AG10803 (cell line): ENCODE results near the genes NOP16 and FGFR4.

DNA sequence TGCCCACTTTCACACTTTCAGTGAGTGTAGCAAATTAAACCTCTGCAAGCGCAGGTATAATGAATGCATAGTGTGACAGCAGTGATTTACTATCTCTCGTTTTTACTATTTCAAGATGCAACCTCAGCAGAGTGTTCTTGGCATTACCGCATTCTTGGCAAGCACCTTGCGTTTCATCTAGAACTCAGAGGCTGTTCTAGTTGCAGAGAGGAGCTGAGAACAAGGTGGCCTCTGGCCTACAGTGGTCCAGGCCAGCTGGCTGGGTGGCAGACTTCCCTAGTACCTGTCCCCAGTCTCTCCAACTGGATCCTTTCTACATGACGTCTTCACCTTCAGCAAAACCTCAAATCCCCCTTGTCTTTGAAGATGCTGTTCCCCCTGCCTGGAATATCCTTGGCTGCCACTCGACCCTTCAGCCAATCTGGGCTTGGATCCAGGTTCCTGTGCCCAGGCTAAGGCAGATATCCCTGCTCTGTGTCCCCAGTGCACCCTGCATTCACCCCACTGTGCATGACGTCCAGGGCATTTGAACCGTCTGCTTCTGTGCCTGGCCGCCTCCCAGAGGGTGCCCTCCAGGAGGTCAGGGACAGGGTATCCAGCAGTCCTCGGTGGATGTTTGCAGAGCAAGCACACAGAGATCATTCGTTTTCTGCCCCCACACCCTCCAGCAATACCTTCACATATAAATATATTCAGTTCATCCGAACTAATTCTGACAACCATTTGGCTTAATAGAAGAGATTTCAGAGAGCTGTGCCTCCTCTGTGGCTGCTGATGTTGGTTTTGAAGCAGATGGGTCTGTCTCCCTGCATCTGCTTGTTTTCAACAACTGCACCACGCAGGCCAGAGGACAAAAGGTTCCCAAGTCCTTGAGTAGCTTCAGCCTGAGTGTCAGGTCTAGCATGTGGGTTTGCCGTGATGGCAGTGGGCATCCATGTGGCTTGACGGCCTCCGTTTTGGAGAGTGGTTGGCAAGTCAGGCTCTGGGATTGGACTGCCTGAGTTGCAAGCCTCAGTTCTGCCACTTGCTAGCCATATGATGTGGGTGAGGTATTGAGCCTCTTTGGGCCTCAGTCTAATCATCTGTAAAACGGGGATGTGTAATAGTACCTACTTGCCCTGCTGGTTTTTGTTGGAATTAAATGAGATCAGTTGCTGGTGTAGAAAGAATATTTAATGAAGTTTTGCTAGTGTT, 120.2 kb upstream of the CPEB4 start:
- RRBS, result no CpG with 5 or more reads among the region's 17 CpGs

- RRBS, result no CpG with 5 or more reads among the region's 5 CpGs
Observed at GRCh38 chr5:173878114-173878626, 10.0 kb upstream of the CPEB4 start.

GRCh38 chr5:173878627-173879045, 9.5 kb upstream of the CPEB4 start:
- RRBS, result no CpG with 5 or more reads among the region's 2 CpGs

GRCh38 chr5:173889453-173890490, 1.6 kb downstream of the CPEB4 start:
- RRBS, result no CpG with 5 or more reads among the region's 12 CpGs

GRCh38 chr5:173948844-173949755, 39.9 kb upstream of the C5orf47 start:
- RRBS, result no CpG with 5 or more reads among the region's 4 CpGs

GRCh38 chr5:173952752-173953166, 36.2 kb upstream of the C5orf47 start:
- RRBS, result no CpG with 5 or more reads among the region's 5 CpGs

DNA sequence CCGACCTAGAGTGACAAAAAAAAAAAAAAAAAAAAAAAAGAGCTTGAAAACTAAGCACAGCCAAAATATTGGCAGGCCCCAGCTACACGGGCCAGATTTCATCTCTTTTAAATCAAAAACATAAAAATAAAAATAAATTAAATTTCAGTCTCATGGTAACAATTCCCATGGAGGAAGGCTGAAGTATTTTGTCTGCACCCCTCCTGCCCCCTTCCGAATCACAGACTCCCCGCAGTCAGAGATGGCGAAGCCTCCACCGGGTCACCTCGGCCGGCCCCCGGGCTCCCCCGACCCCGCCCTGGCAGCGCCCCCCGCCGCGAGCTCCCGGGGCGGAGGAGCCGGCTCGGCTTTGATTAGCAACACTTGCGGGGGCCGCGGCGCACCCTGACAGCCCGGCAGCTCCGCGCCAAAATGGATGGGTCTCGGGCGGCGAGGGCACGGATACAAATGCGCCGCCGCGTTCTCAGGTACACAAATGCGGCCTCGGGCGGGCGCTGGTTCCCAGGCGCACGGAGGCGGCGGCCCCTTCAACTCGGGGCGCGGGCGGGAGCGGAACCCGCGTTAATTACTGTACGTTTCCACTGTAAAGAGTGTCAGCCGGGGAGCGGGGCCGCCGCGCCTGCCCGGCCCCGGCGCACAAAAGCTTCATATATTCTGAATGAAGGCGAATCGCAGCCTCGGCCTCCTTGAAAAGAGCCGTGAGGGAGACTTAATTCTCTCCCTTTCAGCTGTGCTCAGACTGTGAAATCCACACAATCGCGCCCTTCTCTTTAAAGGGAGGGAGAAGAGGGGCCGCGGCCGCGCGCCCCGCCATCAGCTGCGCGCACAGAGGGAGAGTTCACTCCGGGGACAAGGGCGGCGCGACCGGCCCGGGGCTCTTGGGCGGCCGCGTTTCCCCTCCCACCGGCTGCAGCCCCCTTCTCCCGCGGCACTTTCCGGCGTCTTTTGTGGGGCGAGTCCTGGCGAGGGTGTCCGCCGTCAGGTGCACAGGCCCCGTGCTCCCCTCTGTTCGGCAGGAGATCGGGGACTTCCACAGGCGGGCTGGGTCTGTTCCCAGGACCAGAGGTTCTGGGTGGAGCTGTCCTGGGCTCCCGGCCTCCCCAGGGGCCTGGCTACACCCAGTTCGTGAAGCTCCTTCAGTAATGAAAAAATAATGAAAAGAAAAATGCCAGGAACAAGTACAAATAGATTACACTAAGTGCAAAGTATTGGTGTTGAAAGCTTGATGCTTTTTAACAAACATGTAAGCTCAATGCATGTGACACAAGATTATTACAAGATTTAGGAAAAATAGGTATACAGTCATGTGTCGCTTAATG, 27.0 kb downstream of the MSX2 start:
- RRBS, result 3% methylated on average over 15 of the region's 97 CpGs

GRCh38 chr5:174987401-174987783, 263.0 kb downstream of the MSX2 start:
- RRBS, result no CpG with 5 or more reads among the region's 4 CpGs

DNA sequence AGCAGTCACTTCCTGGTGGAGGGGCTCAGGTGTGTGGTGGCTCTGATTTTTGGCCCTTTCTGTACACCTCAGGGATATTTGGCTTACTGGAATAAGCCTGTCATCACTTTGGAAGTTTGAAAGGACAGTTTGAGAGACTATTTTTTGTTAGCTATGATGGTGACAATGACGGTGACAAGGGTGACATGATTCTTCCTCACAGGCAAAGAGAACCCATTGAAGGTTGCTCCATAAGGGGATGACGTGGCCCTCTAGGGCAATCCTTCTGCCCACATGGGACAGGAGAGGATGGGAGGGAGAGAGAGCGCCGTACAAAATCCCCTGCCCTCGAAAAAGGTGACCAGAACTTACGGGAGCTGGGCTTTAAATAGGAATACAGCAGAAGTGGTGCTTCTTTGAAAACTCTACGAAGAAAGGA, 22.6 kb downstream of the HRH2 start:
- RRBS, result no CpG with 5 or more reads among the region's 7 CpGs

DNA sequence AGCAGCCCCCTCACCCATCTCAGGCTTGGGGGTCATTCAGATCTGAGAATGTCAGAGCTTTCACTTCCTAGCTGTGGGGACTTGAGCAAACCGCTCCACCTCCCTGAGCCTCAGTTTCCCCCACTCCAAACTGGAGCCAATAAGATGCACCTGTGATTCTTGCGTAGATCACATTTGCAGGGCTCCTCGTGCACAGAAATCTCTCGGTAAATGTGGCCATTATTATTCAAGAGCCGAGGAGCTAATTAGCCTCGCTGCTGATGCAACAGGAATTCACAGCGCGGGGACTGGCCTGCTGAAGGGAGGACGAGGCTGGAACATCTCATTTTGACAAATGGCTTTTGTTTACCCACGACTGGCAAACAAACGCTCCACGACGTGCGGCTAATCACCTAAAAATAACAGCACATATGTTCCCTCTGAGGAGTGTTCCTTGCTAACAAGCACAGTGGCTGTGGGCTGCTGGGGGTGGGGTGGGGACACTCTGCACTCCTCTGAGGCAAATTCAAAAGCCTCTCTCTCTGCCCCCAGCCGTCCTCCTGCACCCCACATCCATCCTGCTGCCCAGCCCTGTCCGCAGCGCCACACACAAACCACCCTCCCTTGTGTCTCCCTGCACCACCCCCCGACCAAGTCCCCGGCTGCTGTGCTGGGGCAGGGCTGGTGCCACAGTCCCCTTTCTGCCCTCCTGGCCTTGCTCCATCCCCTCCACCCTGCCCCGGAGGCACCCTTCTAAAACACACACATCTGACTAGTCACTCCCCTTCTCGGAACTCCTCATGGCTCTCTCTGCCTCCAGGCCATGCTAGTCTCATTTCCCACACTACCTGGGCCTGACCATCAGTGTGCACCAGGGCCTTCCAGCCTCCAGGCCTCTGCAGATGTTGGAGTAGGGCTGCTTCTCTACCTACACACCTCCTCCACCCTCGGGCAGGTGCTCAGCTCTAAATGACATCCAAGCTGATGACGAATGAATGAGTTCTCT, 36.9 kb downstream of the CPLX2 start:
- RRBS, result no CpG with 5 or more reads among the region's 23 CpGs

- RRBS, result under 1% methylated on average over 23 of the region's 62 CpGs
Observed at GRCh38 chr5:176387807-176388892, at the start of gene NOP16. NOP16 (minus strand) TSS chr5:176388598.

DNA sequence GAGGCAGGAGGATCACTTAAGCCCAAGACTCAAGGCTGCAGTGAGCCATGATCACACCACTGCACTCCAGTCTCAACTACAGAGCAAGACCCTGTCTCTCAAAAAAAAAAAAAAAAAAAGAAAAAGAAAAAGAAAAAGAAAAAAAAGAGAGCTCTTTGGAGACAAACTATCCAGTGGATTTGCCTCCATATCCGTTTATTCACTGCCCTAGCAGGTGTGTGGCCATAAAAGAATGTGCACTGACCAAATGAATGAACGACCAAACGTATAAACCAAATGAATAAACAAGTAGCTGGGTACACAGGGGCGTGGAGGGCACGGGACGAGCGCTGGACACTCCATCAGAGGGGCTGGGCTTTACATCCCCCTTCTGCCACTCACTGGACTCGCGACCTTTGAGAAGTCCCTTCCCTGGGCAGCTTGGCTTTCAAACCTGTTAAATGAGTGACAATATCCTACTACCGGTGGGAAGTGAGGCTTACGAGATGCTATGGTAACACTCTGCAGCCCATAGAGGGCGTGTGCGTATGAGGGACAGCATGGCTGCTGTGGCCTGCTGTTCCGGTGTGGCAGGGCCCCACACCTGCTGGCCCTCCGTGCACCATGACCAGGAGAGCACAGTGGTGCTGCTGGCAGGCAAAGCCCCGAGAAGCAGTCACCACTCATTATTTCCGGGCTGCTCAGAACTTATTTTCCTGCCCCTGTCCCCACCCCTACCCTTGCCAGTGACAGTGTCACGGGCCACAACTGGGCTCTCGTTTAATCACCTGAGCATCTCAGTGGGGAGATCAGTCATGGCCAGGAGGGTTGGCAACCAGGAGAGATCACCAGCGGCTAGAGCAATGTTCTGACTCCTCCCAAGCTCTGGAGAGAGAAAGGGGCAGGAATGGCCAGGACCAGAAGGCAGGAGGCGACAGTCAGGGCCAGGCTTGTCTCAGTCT, 10.7 kb downstream of the CLTB start:
- RRBS, result 65% methylated on average over 6 of the region's 21 CpGs

DNA sequence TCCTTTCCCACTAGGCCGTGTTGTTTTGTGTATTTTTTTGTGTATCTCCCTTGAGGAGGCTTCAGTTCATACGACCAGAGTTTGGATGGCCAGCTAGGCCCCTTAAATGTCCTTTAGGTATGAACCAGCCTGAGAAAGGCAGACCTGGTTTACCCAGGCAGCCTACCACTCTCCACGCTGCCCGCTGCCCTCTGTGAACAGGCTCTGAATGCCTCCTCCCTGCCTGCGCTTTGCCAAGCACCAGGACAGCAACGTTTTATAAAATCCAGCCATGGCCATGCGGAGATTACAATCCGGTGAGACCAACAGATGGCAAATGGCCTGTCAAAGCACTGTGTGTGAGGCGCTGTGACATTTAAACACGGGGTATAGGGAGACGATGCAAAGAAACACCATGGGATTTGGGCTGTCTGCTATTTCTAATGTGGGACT, 667 bp upstream of the CLTB start:
- RRBS, result no CpG with 5 or more reads among the region's 11 CpGs

DNA sequence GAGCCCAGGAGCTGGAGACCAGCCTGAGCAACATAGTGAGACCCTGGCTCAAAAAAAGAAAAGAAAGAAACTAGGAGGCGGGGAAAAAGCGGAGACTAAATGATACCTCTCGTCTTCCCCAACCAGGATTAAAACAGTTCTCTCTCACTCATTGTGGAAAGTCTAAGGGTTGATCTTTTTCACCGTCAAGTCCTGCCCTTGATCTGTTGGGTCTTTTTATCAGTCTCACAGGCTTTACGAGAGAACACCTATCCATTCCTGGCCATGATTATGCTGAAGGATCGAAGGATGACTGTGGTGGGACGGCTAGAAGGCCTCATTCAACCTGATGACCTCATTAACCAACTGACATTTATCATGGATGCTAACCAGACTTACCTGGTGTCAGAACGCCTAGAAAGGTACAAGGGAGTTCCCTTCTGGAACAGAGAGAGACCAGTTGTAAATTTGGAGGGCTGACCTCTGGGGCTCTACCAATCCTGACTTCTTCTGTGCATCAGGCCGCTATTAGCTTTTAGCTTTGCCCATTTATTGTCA, 40.9 kb downstream of the RNF44 start:
- RRBS, result no CpG with 5 or more reads among the region's 9 CpGs

DNA sequence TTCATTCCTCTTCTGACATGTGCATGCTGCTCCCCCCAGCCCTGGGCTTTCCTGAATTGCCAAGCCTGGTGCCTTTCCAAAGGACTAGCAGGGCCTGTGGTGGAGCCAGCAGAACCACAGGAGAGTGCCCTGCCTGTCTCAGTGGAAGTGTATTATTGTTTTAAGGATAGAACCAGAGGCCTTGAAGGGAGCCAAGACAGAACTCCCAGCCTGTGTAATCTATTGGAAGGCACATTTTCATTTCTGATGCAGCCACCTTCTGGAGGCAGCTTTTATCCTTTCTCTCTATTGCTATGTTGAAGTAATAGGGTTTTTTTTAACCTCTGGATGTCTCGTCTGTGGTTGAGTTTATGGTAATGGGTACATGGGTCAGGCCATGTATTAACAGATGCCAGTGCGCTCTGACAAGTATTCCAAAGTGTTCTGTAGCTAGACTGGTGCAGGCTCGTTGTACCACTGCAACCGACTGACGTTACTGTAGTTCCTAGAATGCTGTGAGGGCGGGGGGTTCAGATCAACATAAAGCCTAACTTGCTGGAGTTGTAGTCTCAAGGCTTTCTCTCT, 29.2 kb downstream of the RNF44 start:
- RRBS, result no CpG with 5 or more reads among the region's 6 CpGs

DNA sequence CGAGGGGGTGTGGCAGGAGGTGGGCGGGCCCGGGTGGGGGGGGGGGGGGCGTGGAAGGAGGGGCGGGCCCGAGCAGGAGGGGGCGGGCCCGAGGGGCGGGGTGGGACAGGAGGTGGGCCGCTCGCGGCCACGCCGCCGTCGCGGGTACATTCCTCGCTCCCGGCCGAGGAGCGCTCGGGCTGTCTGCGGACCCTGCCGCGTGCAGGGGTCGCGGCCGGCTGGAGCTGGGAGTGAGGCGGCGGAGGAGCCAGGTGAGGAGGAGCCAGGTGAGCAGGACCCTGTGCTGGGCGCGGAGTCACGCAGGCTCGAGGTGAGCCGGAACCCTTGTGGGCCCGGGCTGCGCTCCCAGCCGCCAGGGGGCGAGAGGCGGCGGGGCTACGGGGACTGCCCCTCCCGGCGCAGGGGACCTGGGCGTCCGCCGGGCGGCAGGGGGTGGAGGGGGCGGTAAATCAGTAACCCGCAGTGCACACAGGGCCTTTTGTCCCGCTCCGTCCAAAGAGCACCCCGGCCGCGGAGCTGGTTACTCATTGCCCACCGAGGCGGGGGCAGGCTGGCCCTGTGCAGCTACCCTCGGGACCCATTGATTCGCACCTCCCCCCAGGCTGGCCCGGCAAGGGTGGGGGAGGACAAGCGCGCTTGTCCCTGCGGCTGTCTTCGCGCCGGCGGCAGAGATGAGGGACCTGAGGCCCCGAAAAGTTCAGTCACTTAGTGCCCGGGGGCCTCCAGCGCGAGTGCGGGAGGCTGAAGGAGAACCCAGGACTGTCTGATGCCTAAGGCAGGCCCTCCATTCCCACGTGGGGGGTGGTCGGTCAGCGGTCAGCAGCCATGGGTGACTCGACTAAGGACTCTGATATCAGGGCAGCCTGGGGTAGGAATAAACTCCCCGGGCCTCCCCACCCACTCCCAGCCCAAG, at the start of gene FGFR4:
Gene FGFR4 (plus strand): TSS at position 148 of the 913 bp plus-strand sequence.
- RRBS, result 10% methylated on average over 48 of the region's 77 CpGs

GRCh38 chr5:177089109-177089815, 2.5 kb downstream of the FGFR4 start:
- RRBS, result no CpG with 5 or more reads among the region's 8 CpGs

- RRBS, result no CpG with 5 or more reads among the region's 28 CpGs
Observed at GRCh38 chr5:177389001-177390379, 5.3 kb downstream of the SLC34A1 start.

DNA sequence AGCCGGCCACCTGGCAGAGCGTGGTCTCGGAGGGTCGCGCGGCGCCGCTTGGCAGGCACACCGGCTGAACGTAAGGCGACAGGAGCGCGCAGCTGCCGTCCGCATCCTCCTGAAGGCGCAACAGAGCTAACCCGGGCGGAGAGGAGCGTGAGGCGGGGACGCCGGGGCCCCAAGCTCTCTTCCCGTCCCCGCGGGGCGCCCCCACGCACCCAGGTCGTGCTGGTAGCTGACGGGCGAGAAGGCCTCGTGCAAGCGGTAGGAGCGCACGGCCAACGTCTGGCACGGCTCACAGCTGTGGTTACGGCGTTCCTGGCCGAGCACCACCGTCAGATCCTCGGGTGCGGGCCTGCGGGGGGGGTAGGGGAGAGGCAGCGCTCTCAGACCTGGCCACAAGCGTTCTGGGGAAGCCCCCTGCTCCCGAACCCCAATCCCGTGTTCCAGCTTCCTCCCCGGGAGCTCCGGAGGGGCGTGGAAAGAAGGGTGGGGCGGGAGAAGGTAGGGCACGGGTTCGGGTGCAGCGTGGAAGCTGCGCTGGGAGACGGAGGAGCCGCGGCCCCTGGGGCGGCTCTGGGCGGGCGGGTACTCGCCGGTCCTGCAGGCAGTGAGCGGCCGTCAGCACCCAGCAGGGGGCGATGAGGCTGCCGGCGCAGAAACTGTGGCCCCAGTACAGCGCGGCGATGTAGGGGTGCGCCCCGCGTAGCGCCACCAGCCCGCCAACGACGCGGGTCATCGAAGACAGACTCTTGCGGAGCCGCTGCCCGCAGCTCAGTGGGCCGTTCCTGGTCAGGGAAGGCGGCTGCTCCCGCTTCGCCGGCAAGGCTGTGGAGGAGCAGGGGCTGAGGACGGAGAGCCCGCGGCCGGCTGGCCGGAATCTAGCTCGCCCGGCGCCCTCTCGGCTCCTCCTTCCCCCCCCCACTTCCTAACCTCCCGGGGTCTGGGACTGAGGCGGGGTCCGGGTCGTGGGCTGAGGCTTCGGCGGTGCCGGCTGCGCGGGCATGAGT, 3.1 kb upstream of the PFN3 start:
- RRBS, result 2% methylated on average over 27 of the region's 106 CpGs

DNA sequence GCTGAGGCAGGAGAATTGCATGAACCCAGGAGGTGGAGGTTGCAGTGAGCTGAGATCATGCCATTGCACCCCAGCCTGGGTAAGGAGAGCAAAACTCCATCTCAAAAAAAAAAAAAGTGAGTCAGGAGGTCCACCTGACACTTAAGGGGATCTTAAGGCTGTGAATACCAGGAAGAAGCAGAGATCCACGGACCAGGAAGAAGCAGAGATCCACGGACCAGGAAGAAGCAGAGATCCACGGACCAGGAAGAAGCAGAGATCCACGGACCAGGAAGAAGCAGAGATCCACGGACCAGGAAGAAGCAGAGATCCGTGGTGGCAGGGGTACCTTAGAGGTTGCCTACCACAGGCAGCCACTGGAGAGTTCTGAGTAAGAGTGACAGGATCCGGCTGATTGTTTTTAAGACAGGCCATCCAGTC, 6.1 kb upstream of the GRK6 start:
- RRBS, result no CpG with 5 or more reads among the region's 7 CpGs